GM12878 (cell line): ENCODE measurements around the gene CSNK1A1.

GRCh38 chr5:149432587-149433394 is 53.7 kb upstream of the IL17B start:
- RAMPAGE, long total RNA = no peak
- RRBS, 2 experiments = no CpG with 5 or more reads among the region's 6 CpGs
CAGE:
- cytosol, long polyA minus RNA = no peak
- cytosol, long polyA plus RNA = no peak
- long polyA plus RNA = no peak
- nucleolus, long total RNA = no peak
- nucleus, long polyA plus RNA = no peak
- nucleus, long total RNA = no peak

DNA sequence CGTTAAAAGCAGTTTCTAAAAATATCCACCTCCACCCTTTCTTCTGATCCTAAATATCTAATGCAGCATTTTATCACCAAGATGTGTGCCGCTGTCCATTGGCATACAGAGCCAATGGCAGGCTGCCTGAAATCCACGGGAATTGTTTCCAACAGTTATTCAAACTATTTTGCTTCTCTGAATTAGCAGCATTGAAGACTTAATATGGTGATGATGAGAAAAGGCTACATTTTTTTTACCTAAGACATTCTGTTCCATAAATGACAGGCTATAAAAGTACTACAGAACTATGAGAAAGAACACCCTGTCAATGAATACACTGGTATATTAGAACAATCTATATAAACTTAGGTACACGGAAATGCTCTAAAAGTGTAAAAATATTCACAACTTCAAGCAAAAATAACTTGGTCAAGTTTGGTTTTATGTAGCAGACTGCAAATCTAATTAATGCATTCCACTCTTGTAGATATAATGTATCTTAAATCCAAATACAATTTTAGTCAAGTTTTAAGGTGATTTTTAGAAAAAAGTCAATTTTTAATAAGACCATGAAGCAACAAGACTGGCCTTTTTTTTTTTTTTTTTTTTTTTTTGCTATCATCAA is 61.4 kb downstream of the CSNK1A1 start:
- RAMPAGE, long total RNA = no peak
- RRBS, 2 experiments = no CpG with 5 or more reads among the region's 4 CpGs
CAGE:
- cytosol, long polyA minus RNA = no peak
- cytosol, long polyA plus RNA = no peak
- long polyA plus RNA = no peak
- nucleolus, long total RNA = no peak
- nucleus, long polyA plus RNA = no peak
- nucleus, long total RNA = no peak

GRCh38 chr5:149495565-149496083 is 55.6 kb downstream of the CSNK1A1 start:
- RAMPAGE, long total RNA = no peak
- RRBS, 2 experiments = no CpG with 5 or more reads among the region's 2 CpGs
CAGE:
- cytosol, long polyA minus RNA = start-site peak on the minus strand at chr5:149495787-149495999, 224 reads
- cytosol, long polyA plus RNA = no peak
- long polyA plus RNA = no peak
- nucleolus, long total RNA = no peak
- nucleus, long polyA plus RNA = no peak
- nucleus, long total RNA = no peak

DNA sequence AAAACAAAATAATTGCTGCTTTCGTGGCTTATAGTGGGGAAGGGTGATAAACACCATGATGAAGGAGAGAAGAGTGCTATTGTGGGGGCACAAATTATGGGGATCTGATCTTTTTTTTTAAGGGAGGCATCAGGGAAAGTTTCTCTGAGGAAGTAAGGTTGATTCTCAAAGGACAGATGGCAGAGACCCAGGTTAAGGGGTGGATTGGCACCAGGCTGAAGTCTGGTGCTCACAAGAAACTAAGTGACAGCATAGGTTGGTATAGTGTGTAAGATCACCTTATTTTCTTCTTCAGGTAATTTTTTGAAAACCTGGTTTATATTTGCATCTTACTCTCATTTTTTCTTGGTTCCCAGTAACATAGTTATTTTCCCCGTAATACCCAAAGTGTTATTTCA is 18.0 kb downstream of the CSNK1A1 start:
- RAMPAGE, long total RNA = no peak
- RRBS, 2 experiments = no CpG with 5 or more reads among the region's 2 CpGs
CAGE:
- cytosol, long polyA minus RNA = no peak
- cytosol, long polyA plus RNA = no peak
- long polyA plus RNA = no peak
- nucleolus, long total RNA = no peak
- nucleus, long polyA plus RNA = no peak
- nucleus, long total RNA = no peak

- RAMPAGE, long total RNA = start-site peak on the minus strand at chr5:149551371-149551445, 941 and 1,059 reads in 2 replicates; start-site peak on the plus strand at chr5:149551618-149551625, 94 and 34 reads in 2 replicates
- RRBS, 2 experiments = under 1% methylated on average over 14 of the region's 59 CpGs
CAGE:
- cytosol, long polyA minus RNA = start-site peak on the minus strand at chr5:149551357-149551440, 808 reads
- cytosol, long polyA plus RNA = start-site peak on the minus strand at chr5:149551362-149551488, 851 and 760 reads in 2 replicates
- long polyA plus RNA = start-site peak on the minus strand at chr5:149551362-149551445, 283 and 786 reads in 2 replicates
- nucleolus, long total RNA = start-site peak on the minus strand at chr5:149551371-149551440, 520 reads
- nucleus, long polyA plus RNA = start-site peak on the minus strand at chr5:149551362-149551488, 544 and 919 reads in 2 replicates
- nucleus, long total RNA = no peak
These were observed at the start of gene CSNK1A1 for GRCh38 chr5:149551260-149552065. Gene CSNK1A1 (minus strand): TSS chr5:149551439.

DNA sequence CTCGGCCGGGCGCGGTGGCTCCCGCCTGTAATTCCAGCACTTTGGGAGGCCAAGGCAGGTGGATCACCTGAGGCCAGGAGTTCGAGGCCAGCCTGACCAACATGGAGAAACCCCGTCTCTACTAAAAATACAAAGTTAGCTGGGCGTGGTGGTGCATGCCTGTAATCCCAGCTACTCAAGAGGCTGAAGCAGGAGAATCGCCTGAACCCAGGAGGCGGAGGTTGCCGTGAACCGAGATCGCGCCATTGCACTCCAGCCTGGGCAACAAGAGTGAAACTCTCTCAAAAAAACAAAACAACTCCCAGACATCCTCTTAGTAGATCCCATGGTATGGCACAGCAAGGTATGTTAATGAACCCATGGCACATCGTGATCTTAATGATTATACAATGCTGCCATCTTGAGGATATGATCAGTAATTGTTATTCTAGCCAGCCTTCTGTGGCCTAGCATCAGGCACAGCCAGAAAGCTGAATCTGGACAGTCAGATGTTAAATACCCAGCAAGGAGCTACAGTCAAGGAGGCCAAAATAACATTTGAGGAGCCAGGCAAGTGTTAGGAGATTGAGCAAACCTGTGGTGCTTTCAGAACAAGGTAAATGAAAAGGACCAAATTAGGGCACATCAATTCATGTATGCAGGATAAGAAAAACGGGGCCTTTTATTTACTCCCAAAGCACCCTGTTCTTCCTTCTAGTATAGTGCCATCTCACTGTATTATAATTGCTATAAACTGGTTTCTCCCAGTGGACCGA is 13.5 kb upstream of the CSNK1A1 start:
- RAMPAGE, long total RNA = no peak
- RRBS, 2 experiments = no CpG with 5 or more reads among the region's 17 CpGs
CAGE:
- cytosol, long polyA minus RNA = no peak
- cytosol, long polyA plus RNA = no peak
- long polyA plus RNA = no peak
- nucleolus, long total RNA = no peak
- nucleus, long polyA plus RNA = no peak
- nucleus, long total RNA = no peak

GRCh38 chr5:149617910-149618426 is 36.7 kb downstream of the ARHGEF37 start:
- RAMPAGE, long total RNA = no peak
- RRBS, 2 experiments = 5 to 6% methylated on average over 4 to 6 of the region's 11 CpGs
CAGE:
- cytosol, long polyA minus RNA = no peak
- cytosol, long polyA plus RNA = no peak
- long polyA plus RNA = no peak
- nucleolus, long total RNA = no peak
- nucleus, long polyA plus RNA = no peak
- nucleus, long total RNA = no peak

DNA sequence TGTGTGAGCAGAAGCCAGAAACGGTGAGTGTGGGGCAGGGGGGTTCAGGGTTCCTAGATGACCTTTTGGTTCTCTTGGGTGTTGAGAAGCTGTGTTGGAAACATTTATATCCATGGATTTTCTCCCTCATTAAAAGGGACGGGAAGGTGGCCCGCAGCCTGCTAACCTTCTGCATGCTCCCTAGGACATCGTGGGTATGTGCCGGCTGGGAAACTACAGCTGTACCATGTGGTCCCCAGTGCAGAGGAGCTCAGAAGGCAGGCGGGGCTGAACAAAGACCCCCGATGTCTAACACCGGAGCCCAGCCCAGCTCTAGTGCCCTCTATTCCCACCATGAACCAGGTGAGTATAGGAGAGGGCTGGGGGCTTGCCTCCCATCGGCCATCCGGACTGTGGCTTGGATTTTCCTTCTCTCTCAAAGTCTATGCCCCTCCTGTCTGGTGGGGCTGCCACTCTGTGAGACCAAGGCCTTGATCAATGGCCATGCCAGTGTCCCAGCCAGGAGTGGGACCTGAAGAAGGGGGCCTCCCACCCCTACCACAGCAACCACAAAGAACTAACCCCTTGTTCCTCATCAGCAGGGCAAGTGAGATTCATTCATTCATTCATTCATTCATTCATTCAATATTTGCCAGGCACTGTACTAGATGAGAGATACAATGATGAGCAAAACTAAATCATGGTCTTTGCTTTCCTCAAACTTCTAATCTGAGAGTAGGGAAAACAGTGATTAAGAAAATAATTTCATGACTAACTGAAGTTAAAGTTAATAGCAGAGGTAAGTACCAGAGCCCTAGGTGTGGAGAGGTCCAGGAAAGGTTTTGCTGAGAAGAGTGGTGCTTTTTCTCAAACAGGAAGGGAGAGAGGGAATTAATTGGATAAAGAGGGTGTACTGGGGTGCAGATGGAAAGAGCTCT is 47.6 kb downstream of the ARHGEF37 start:
- RAMPAGE, long total RNA = no peak
- RRBS, 2 experiments = 68 to 74% methylated on average over 6 of the region's 10 CpGs
CAGE:
- cytosol, long polyA minus RNA = no peak
- cytosol, long polyA plus RNA = no peak
- long polyA plus RNA = no peak
- nucleolus, long total RNA = no peak
- nucleus, long polyA plus RNA = no peak
- nucleus, long total RNA = no peak

DNA sequence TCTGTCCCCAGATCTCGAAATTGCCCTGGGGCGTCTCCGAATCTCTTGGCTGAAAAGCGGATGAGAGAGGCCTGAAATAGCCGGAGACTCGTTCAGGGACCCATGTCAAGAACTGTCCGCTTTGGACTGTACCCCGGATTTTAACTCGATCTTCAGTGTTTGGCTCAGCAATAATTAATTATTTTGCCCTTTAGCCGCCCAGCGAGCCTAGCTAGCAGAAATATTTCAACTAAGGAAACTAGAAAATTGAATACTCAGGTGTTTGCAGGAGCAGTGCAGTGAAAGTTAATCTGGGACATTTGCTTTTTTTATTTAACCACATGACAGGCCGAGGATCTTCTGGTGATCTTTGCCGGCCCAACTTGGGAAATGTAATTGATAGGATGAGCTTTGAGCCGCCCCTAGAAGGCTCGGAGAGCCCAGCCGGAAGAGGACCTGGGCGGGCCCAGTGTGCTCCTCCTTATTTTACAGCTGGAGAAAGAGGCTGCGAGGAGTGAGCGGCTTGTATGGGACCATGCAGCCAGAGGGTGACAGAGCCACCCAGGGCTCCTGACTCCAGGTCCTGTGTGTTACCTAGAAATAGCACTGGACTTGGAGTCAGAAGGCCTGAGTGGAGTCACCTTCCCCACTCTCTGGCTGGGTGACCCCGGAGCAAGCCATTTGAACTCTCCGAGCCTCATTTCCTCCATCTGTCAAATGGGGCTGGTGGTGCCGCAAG is 2.3 kb downstream of the PPARGC1B start:
- RAMPAGE, long total RNA = no peak
- RRBS, 2 experiments = 72 to 73% methylated on average over 4 of the region's 22 CpGs
CAGE:
- cytosol, long polyA minus RNA = no peak
- cytosol, long polyA plus RNA = no peak
- long polyA plus RNA = no peak
- nucleolus, long total RNA = no peak
- nucleus, long polyA plus RNA = no peak
- nucleus, long total RNA = no peak

- RAMPAGE, long total RNA = no peak
- RRBS, 2 experiments = no CpG with 5 or more reads among the region's 8 CpGs
CAGE:
- cytosol, long polyA minus RNA = no peak
- cytosol, long polyA plus RNA = no peak
- long polyA plus RNA = no peak
- nucleolus, long total RNA = no peak
- nucleus, long polyA plus RNA = no peak
- nucleus, long total RNA = no peak
These were observed 26.7 kb downstream of the PPARGC1B start for GRCh38 chr5:149756809-149757301.

DNA sequence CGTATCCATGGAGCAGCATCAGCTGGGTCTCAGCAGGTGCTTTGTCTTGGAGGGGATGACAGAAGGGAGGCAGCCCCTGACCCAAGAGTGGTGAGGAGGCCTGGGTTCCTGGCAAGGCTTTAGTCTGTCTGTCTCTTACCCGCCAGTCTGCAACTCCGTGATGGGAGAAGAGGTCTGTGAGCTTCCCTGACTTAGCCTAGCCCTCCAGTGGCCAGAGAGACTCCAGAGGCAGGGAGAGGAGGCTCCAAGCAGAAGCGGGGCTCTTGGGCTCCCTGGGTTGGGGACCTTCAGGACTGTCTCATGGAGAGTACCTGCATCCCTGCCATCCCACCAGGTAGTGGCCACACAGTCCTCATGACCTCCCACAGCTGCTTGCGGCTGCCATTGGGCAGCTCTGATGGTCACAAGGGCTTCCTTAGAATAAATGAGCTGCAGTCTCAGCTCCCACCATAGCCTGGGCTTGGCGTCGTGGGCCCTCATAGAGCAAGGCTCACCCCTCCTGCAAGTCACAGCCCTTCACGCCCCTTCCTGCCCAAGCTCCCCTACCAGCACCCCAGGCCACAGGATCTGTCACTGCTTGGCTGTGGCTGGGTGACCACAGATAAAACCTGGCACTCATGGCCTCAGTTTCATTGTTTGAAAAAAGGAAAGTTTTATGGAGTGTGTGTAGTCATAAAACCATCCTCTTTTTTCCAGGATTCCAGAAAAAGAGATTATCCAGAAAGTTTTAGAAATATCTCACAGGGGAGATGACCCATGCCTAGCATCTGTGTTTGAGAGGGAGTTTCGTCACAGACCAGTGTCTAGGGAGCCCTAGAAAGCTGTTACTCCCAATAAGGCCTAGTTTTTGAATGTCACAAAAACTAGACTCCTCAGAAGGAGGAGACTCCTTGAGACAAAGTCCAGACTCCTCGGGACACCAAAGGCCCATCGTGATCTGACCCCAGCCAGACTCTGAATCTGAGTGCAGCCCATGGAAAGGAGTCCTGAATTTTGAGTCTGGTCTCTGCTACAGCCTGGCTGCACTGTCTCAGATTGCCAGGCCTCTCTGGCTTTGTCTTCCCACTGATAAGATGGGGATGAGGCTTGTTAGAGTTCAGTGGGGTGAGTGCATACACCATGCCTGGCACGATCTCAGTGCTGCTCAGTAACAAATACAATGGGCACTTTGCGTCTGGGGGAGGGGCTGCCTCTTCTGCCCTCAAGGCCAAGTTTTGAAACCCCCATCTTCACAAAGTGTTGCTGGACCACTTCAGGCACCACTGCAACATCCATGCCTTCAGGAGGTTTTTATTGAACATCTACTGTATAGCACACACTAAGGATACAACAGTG is 48.5 kb downstream of the PPARGC1B start:
- RAMPAGE, long total RNA = no peak
- RRBS, 2 experiments = no CpG with 5 or more reads among the region's 13 CpGs
CAGE:
- cytosol, long polyA minus RNA = no peak
- cytosol, long polyA plus RNA = no peak
- long polyA plus RNA = no peak
- nucleolus, long total RNA = no peak
- nucleus, long polyA plus RNA = no peak
- nucleus, long total RNA = no peak

DNA sequence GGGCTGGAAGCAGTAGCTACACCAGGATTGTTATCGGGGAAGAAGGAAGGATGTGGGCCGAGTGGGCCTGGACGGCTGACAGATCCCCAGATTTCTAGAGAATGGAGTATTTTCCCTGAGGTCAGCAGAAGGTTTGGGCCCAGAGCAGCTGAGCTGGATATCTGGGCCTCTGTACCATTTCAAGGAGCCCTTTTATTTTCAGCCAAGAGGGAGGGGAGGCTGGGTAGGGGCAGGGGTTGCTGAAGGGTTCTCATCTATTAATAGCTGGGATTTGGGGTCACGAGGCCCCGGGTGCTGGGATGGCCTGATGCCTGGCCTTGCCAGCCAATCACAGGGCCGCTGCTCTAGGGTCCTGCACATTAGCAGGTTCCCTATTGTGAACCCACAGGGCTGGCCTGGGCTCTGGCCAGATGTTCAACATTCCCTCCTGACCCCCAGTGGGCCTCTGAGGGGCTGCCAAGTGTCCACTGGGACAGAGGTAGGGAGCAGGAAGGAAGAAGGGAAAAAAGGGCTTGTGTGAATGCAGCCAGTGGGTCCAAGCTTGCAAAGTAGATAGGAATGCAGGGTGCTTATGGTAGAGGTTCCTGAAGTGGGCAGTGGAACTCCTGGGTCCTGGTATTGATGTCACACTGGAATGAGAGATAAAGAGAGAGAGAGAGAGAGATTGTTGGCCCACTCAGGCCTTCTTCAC is 52.5 kb downstream of the PPARGC1B start:
- RAMPAGE, long total RNA = no peak
- RRBS, 2 experiments = no CpG with 5 or more reads among the region's 6 CpGs
CAGE:
- cytosol, long polyA minus RNA = no peak
- cytosol, long polyA plus RNA = no peak
- long polyA plus RNA = no peak
- nucleolus, long total RNA = no peak
- nucleus, long polyA plus RNA = no peak
- nucleus, long total RNA = no peak

DNA sequence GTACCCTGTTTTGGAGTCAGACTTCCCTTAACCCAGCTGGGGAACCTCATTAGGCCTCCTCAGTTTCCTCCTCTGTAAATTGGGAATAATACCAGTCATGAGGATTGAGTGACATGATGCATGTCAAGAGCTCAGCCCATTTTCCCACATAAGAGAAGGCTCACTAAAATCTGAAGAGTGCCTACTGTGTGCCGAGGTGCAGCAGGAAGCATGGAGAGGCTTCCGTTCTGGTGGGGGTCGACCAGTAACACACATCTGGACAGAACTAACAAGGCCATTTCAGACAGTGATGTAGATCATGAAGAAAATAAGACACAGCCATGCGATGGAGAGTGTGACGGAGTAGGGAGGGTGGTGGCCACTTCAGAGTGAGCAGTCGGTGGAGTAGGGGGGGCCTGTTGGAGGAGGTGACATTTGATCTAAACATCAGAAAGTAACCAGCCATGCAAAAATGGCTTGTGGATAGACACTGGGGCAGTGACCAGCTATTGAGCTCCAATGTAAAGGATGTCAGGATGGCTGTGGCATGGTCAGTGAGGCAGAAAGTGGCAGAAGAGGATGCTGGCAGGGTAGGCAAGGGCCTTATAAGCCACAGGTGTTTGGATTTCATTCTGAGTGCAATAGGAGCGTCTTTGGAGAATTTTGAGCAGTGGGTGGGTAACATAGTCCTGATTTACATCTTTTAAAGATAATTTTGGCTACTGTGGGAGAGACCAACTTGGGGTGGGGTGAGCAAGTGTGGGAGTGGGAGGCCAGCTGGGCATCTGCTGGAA is 65.9 kb downstream of the PPARGC1B start:
- RAMPAGE, long total RNA = no peak
- RRBS, 2 experiments = no CpG with 5 or more reads among the region's 7 CpGs
CAGE:
- cytosol, long polyA minus RNA = no peak
- cytosol, long polyA plus RNA = no peak
- long polyA plus RNA = no peak
- nucleolus, long total RNA = no peak
- nucleus, long polyA plus RNA = no peak
- nucleus, long total RNA = no peak

- RAMPAGE, long total RNA = no peak
- RRBS, 2 experiments = no CpG with 5 or more reads among the region's 3 CpGs
CAGE:
- cytosol, long polyA minus RNA = no peak
- cytosol, long polyA plus RNA = no peak
- long polyA plus RNA = no peak
- nucleolus, long total RNA = no peak
- nucleus, long polyA plus RNA = no peak
- nucleus, long total RNA = no peak
These were observed 69.0 kb downstream of the PPARGC1B start for GRCh38 chr5:149798913-149799719.

DNA sequence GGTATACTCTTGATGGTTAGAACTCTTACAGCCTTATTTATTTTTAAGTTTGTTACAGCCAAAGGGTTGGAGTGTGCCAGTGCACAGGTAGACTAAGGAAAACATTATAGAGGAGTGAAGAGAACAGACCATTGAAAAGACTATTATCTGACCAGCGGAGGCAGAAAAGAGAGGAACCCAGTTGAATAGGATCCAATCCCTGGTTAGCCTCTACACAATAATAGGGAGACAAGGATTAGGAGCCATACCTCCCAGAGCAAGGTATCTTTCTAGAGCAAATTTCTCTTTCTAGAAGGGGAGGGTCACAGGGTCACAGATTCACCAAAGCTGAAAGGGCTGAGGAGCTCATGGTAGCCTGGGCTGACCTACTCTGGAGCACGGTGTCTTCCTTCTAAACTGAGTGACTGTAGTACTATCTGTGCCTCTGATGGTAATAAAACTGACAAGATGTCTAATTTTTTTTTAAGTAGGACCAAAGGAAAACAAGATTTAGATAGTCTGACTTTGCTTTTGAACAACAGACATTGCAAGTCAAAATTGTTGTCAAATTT is 15.5 kb downstream of the TIGD6 start:
- RAMPAGE, long total RNA = no peak
- RRBS, 2 experiments = no CpG with 5 or more reads among the region's 2 CpGs
CAGE:
- cytosol, long polyA minus RNA = no peak
- cytosol, long polyA plus RNA = no peak
- long polyA plus RNA = no peak
- nucleolus, long total RNA = no peak
- nucleus, long polyA plus RNA = no peak
- nucleus, long total RNA = no peak

GRCh38 chr5:150024119-150024823 is 23.7 kb downstream of the HMGXB3 start:
- RAMPAGE, long total RNA = no peak
- RRBS, 2 experiments = no CpG with 5 or more reads among the region's 9 CpGs
CAGE:
- cytosol, long polyA minus RNA = no peak
- cytosol, long polyA plus RNA = no peak
- long polyA plus RNA = no peak
- nucleolus, long total RNA = no peak
- nucleus, long polyA plus RNA = no peak
- nucleus, long total RNA = no peak

GRCh38 chr5:150081772-150082275 is 4.5 kb downstream of the CSF1R start:
- RAMPAGE, long total RNA = no peak
- RRBS, 2 experiments = 5 to 16% methylated on average over 1 of the region's 13 CpGs
CAGE:
- cytosol, long polyA minus RNA = no peak
- cytosol, long polyA plus RNA = no peak
- long polyA plus RNA = no peak
- nucleolus, long total RNA = no peak
- nucleus, long polyA plus RNA = no peak
- nucleus, long total RNA = no peak

GRCh38 chr5:150161184-150161474 is 5.4 kb upstream of the CDX1 start:
- RAMPAGE, long total RNA = no peak
- RRBS, 2 experiments = no CpG with 5 or more reads among the region's 6 CpGs
CAGE:
- cytosol, long polyA minus RNA = no peak
- cytosol, long polyA plus RNA = no peak
- long polyA plus RNA = no peak
- nucleolus, long total RNA = no peak
- nucleus, long polyA plus RNA = no peak
- nucleus, long total RNA = no peak

- RAMPAGE, long total RNA = no peak
- RRBS, 2 experiments = no CpG with 5 or more reads among the region's 2 CpGs
CAGE:
- cytosol, long polyA minus RNA = no peak
- cytosol, long polyA plus RNA = no peak
- long polyA plus RNA = no peak
- nucleolus, long total RNA = no peak
- nucleus, long polyA plus RNA = no peak
- nucleus, long total RNA = no peak
These were observed 25.6 kb downstream of the SLC6A7 start for GRCh38 chr5:150215426-150215951.

DNA sequence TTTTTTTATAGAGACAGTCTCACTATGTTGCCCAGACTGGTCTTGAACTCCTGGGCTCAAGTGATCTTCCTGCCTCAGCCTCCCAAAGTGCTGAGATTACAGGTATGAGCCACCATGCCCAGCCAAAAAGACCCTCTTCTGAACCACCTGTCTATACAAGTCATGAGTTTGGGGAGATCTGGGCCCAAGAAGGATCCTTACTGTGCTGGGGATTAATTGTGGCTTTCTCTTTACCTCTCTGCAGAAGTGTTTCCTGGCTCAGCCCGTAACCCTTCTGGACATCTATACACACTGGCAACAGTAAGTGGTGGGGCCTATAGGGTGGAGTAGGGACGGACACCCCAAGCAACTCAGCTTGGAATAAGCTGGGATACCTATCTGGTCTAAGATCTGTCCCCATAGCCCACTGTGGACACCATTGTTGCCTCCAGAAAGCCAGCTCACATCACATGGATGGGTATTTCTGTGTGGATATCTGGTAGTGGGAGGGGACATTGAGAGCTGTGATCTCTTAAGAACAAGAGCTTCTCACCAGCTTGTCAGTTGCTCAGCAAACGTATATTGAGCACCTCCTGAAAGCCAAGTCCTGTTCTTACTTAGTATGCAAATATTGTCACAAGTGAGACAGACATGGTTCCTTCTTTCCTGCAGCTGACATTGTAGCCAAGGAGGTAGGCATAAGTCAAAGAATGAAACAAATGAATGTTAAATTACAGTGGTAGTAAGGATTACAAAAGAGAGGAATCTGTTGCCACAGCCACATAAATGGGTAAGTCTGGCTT is 3.6 kb downstream of the TCOF1 start:
- RAMPAGE, long total RNA = no peak
- RRBS, 2 experiments = no CpG with 5 or more reads among the region's 3 CpGs
CAGE:
- cytosol, long polyA minus RNA = no peak
- cytosol, long polyA plus RNA = no peak
- long polyA plus RNA = no peak
- nucleolus, long total RNA = no peak
- nucleus, long polyA plus RNA = no peak
- nucleus, long total RNA = no peak